Karpas-422 (cell line): ENCODE results near the gene MAPK1IP1L.

GRCh38 chr14:53858130-53858745 is 98.4 kb downstream of the BMP4 start:
- PRO-cap: no peak
- RAMPAGE, long total RNA: no peak

DNA sequence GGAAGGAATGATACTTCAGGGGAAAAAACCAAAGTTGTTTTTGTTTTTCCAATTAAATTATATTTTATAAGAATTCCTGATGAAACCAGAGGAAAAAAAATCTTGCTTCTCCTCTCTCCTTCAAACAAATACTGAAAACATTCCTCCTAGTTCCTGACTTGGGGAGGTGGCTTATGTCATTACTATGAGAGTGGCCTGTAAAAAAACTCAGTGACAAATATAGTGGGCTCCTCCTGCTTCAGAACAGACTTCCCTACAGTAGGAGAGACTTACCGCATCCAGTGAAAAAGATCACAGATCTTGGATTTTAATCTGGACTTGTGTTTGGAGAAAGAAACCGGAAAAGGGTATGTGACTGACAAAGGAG is 185.3 kb upstream of the CDKN3 start:
- PRO-cap: no peak
- RAMPAGE, long total RNA: no peak

GRCh38 chr14:54482878-54483587 is 5.7 kb downstream of the GMFB start:
- PRO-cap: bidirectional peak, plus-strand start at chr14:54483244, minus-strand start at chr14:54483073
- RAMPAGE, long total RNA: no peak

- PRO-cap: bidirectional peak, plus-strand start at chr14:54510341, minus-strand start at chr14:54510266
- RAMPAGE, long total RNA: no peak
Observed at GRCh38 chr14:54510019-54510900, 554 bp downstream of the CGRRF1 start.

DNA sequence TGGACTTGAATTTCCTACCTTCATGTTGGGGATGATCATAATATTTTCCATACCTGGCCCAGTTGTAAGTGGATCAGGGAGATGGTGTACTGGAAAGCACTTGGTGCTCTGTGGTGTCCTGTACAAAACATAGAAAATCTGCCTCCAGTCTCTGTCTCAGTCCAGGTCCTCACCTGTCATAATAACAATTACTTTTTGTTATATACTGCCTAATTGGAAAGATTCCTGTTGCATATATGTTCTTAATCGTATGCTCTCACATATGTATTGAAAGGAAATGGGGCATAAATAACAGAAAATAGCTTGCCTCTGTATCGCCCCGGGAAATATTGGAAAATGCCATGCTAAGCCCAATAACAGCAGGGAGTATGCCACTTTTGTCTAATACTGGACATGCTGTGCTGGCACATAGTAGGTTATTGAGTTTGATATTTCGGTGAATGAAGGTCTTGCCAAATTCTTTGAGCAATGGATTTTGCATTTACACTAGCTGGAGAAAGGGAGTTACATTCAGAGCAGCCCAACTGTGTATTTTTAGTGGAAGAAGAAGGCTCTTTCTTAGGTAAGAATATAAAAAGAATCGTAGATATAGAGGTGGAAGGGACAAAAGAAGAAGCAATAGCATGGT is 41.4 kb downstream of the SAMD4A start:
- PRO-cap: no peak
- RAMPAGE, long total RNA: no peak

DNA sequence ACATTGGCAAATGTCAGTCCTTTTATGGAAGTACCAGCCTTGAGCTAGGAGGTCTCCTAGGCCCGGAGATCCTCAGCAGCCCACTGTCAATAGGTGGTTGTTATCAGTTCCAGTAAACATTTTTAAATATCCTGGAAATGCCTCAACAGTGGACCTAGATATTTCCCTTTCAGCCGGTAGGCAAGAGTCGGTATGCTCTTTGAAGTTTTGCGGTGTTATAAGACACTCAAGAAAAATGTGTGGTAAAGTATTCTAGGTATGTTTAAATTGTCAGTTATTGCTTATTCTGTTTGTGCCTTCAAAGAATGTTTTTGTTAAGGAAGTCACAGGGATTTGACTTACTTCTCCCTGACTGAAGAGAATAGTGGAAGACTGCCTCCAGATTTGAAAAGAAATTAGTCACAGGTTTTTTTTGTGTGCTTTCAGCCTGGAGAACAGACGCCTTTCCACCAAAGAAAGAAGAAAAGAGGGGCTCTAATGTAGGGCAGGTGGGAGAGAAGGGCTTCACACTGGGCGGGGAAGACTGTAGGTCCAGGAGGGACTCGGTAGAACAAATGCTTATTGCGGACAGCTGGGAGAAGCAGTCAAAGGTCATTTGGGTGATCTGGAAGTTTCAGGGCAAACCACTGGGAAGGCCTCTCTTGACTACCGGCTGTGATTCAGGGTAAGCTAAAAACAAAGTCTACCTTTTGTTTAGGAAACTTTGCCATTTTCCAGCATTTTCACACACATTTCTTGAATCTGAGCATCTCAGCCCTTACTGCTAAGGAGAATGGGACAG is 76.7 kb downstream of the SAMD4A start:
- PRO-cap: no peak
- RAMPAGE, long total RNA: no peak

GRCh38 chr14:54699246-54699637 is 132.3 kb downstream of the SAMD4A start:
- PRO-cap: no peak
- RAMPAGE, long total RNA: no peak

DNA sequence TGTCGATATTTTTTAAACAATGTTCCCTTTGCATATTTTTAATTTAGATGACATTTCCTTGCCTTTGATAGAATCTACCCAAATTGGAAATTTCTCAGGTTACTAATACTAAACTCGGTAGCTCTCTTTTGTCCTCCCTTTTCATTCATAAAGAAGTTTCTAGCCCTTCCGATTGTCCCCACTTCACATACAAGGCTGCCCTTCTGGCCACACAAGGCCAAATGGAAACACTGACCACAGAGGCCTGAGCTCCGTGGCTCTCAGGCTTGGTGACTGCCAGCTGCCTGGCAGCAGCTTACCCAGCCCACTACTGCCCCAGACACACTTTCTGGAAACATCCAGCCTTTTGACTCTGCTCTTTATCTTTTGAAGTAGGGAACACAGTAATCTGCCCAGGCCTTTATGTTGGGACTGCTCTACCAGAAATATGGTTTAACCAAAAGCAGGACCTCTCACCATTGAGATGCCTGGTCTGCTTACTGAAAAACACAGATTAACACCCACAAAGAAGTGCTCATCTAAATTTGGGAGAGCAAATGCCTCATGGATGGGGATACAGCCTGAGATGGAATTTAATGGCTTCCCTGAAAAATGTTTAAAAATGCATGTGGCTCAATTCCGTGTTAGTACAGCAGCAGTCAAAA is 167.1 kb downstream of the GCH1 start:
- PRO-cap: no peak
- RAMPAGE, long total RNA: no peak

GRCh38 chr14:54757573-54758136 is 145.0 kb downstream of the GCH1 start:
- PRO-cap: no peak
- RAMPAGE, long total RNA: no peak

GRCh38 chr14:54772356-54772666 is 130.3 kb downstream of the GCH1 start:
- PRO-cap: no peak
- RAMPAGE, long total RNA: no peak

DNA sequence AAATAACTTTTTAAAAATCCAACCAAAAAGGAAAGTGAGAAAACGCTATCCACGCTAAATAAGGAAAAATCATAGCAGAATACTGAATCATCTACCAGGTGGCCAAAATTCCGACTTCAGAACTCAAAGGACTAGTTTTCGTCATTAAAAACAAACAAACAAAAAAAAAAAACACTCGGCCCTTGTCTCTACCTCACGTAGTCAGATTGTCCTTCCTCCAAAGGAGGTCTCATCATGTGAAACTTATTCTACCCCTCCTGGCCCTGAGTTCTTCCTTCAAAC is 130.0 kb downstream of the GCH1 start:
- PRO-cap: no peak
- RAMPAGE, long total RNA: no peak

- PRO-cap: no peak
- RAMPAGE, long total RNA: no peak
Observed at GRCh38 chr14:54788861-54789548, 113.6 kb downstream of the GCH1 start.

- PRO-cap: no peak
- RAMPAGE, long total RNA: no peak
Observed at GRCh38 chr14:54870110-54871184, 32.2 kb downstream of the GCH1 start.

- PRO-cap: no peak
- RAMPAGE, long total RNA: no peak
Observed at GRCh38 chr14:54881999-54882390, 20.6 kb downstream of the GCH1 start.

- PRO-cap: bidirectional peak, plus-strand start at chr14:55051647, minus-strand start at chr14:55051481; bidirectional peak, plus-strand start at chr14:55052318, minus-strand start at chr14:55052002
- RAMPAGE, long total RNA: start-site peak on the plus strand at chr14:55051664-55051722, 814 and 1,194 reads in 2 replicates
Observed at GRCh38 chr14:55051265-55052248, at the start of gene MAPK1IP1L. Gene MAPK1IP1L (plus strand): TSS chr14:55051647.

DNA sequence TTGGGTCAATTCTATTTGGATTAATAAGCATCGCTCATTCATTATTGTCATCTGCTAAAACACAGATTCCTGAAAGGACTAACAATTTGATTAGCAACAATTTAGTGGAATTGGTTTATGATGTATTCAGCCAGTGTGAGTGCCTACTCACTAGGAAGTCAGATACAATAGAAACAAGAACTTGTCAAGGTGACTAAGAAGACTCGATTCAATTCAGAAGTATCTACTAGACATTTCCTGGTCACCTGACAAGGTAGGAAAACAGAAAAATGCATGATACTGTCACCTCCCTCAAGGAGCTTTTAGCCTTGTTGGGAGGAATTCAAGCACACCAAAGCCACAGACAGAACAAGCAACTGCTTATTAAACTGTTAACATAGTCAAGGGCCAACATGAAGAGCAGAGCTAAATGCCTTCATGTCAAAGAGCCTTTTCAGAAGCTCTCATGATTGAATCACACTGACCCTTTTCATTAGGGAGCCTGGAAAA is 31.3 kb upstream of the LGALS3 start:
- PRO-cap: no peak
- RAMPAGE, long total RNA: no peak

DNA sequence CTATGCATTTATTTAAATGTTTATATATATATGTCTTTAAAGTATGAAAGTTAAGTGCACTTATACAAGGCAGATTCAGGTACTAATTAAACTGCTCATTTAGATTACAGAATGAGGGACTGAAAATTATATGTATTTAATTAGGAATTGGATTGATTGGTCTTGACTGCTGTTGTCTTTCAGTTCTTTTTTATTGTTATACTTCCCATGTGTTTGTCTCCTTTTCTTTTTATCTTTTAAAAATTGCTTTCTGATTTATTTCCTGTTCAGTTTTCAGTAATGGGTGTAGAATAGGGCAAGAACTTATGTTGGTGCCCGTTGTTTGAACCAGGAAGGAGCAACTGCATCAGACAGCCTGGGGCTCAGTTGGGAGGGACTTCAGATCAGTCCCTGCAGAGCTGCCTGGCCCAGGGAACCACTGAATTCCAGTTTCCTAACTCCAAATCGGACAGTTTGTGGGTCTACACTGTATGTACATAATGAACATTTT is 64.8 kb downstream of the FBXO34 start:
- PRO-cap: no peak
- RAMPAGE, long total RNA: no peak

DNA sequence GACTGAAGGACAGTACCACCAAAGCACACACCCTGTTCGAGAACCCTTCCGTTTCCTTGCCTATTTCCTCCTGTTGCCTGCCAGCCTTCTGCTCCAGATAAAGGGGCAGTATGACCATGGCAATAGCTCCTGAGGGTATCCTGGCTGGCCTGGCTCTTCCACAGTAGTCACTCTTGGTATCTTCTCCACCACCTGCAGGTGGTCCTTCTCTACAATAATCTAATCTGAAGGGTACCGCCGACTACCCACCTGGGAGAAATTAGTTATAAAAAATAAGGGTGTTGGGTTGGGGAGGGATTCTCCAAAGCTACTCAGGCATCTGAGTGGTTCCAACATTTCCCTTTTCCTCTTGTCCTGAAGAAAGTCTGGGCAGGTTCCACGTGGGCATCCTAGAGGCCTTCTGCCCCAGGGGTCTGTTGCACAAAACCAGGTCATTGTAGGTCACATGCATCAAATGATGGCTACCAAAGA is 45.9 kb downstream of the ATG14 start:
- PRO-cap: no peak
- RAMPAGE, long total RNA: no peak

- PRO-cap: no peak
- RAMPAGE, long total RNA: no peak
Observed at GRCh38 chr14:55616397-55616680, 36.3 kb downstream of the KTN1 start.

- PRO-cap: no peak
- RAMPAGE, long total RNA: no peak
Observed at GRCh38 chr14:55646879-55647256, 66.9 kb downstream of the KTN1 start.